A375 (cell line): Measurements from ENCODE around the gene PEF1.

GRCh38 chr1:30779482-30779993 is 22.0 kb upstream of the LAPTM5 start:
- RAMPAGE, long total RNA = no peak

GRCh38 chr1:30830445-30830807 is 72.9 kb upstream of the LAPTM5 start:
- RAMPAGE, long total RNA = no peak

DNA sequence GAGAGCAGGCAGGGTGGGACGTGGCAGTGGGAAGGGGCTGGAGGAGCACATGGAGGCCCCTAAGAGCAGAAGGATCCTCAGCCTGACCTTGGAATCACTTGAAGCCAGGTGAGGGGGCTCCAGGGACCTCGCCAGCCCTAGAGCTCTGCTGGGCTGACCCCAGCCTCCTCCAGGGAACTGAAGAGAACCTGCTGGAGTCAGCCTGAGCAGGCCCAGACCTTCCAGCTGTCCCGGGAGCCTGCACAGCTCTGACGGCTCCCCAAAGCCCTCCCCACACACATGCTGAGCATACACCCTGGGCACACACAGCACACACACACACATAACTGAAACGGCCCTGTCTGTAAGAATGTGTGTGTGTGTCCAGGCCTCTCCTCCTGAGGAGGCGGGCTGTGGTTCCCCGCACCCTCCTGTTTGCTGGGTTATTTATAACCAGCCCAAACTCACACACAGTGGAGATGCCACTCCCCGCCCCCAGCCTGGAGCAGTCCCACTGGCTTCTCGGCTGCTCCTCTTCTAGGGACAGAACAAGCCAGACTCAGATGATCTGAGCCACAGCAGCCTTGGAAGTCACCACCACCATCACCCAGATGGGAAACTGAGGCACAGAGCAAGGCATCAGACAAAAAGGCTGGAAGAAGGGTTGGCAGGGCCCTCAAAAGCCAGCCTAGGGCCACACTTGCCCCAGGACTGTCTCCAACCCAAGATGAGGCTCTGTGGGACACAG is 20.1 kb downstream of the SDC3 start:
- RAMPAGE, long total RNA = no peak

DNA sequence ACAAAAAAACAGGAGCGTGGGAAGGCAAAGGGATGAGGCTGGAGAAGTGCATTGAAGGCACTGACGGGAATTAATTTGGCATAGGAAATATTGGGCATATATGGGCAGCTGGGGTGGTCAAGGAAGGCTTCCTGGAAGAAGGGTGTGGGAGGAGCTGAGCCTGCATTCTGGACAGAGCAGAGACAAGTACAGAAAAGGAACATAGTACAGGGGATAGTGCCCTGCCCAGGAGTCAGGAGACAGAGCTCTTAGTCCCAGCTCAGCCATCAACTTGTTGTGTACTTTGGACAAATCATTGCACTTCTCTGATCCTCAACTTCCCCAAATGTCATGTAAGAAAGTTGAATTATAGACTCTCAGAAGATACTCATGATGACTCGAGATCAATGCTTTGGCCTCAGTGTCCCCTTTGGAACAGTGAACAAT is 11.6 kb downstream of the SDC3 start:
- RAMPAGE, long total RNA = no peak

- RAMPAGE, long total RNA = no peak
Observed at GRCh38 chr1:31012115-31013029, 53.1 kb downstream of the PUM1 start.

GRCh38 chr1:31031688-31032051 is 33.8 kb downstream of the PUM1 start:
- RAMPAGE, long total RNA = no peak

DNA sequence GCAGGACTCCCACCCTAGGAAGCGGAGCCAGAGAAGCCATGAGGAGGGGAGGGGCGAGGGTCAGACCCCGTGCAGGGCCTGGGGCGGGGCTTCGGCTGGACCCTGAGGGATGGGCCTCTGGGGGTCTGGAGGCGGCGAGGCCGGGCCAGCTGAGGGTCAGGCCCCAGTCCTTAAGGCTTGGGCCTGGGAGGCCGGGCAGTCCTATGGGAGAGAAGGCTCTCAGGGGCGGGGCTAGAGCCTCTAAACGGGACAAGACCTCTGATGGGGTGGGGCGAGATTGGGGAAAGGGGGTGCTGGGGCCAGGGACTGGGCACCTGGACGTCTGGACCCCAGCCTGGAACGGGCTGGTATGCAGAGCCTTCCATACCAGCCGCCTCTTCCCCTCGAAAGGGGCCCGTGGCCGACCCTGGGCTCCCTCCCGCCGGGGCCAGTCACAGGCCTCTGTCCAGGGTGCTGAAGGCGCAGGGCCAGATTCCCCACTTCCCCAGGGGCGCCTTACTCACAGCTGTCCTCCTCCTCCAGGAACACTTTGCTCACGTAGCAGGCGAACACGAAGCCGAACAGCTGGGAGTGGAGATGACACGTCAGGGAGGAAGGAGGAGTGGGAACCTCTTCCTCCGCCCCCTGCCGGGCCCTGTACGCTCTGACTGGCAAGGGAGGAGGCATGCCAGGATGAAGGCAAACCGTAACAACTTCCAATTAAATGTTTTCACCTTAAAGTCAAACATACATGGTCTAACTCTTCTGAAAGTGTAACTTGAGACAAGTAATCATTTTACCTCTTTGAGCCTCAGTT is 57.5 kb downstream of the NKAIN1 start:
- RAMPAGE, long total RNA = no peak

DNA sequence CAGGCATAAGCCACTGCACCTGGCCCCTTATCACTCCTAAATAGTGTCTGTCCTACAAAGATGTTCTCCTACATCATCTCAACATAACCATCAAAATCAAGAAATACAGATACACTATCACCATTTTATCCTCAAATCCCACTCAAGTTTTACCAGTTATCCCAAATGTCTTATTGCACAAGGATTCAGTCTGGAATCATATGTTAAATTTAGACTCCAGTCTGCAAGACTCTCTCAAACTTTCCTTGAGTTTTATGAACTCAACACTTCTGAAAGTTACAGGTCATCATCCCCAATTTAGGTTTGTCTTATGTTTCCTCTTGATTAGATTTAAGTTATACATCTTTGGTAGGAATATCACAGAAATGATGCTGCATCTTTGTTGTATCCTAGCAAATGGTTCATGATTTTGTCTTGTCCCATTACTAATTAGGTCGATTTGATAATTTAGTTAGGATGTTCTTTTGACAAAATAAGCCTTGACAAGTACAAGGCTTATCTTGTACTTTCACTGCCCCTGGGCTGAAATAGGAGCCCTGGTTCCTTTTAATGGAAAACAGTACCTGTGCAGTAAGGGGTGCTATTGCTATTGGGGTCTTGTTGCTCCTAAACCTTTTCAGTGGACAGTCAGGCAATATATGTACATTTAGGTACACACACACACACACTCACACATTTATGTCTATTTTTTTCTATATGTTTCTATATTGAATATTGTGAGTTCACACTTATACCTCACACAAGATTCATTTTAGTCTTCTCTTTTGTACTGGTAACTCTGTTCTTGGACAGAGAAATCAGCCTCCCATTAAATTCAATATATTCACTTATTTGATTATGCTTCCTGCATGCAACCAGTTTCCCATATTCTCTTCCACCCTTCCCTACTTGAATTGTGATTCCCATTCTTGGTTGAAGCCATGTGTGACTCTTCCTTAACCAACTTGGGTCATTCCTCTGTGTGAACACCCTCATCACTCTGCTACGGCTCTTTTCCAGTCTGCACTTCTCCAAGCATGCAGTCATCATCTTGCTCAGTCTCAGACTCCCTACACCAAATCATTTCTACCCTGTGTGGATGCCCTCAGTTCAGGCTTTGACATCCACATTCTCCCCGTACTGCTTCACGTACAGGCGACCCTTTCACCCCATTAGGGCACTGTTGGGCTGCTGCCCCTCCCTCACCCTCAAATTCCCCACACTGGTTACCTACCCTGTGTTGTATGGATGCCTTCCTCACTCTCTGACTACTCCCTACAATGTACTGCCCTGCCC is 10.6 kb downstream of the SNRNP40 start:
- RAMPAGE, long total RNA = no peak

DNA sequence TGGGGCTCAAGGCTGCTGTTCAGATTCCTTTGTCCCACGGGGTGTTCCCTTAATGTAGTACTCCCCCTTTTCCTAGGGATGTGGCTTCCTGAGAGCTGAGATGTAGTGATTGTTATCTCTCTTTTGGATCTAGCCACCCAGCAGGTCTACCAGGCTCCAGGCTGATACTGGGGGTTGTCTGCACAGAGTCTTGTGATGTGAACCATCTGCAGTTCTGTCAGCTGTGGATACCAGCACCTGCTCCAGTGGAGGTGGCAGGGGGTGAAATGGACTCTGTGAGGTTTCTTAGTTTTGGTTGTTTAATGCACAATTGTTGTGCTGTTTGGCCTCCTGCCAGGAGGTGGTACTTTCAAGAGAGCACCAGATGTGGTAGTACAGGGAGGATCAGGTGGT is 63.9 kb downstream of the SERINC2 start:
- RAMPAGE, long total RNA = no peak

- RAMPAGE, long total RNA = no peak
Observed at GRCh38 chr1:31505550-31506358, 70.6 kb upstream of the TINAGL1 start.

- RAMPAGE, long total RNA = no peak
Observed at GRCh38 chr1:31576701-31577177, 424 bp downstream of the TINAGL1 start.

DNA sequence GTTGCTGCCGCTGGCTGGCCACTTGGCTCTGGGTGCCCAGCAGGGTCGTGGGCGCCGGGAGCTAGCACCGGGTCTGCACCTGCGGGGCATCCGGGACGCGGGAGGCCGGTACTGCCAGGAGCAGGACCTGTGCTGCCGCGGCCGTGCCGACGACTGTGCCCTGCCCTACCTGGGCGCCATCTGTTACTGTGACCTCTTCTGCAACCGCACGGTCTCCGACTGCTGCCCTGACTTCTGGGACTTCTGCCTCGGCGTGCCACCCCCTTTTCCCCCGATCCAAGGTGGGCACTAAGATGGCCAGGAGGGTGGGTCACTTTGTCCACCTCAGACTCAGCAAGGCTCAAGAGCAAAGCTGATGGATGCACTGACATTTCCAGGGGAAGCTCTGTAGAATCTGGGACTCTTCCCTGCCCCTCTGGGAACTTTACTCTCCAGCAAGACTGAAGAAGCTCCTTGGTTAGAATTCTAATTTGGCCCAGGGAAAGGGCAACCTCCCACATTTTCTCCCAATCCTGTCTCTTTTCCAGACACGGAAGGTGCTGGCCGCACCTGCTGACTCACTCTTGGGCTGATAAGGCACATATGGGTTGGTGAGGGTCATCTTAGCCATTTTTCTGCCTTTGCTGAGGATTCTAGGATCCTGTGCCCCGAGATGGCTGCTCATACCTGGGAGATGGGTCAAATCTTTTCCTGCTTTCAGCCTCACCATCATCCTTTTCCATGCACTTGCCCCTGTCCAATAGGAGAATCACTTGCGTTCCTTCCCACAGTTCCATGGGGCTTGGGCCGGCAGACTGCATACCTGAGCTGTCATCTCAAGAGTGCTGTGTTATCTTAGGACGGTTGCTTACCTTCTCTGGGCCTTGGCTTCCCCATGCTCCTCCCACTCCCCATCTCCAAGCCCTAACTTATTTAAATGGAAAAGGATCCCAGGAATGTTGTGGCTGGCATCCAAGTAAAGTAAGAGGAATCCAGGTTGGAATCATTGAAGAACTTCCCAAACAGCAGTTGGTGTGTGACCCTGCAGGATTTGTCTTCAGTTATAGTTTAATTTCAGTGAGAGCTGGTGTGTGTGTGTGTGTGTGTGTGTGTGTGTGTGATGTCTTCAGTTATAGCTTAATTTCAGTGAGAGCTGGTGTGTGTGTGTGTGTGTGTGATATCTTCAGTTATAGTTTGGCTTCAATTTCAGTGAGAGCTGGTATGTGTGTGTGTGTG is 1.3 kb downstream of the TINAGL1 start:
- RAMPAGE, long total RNA = no peak

- RAMPAGE, long total RNA = no peak
Observed at GRCh38 chr1:31639488-31640035, 5.1 kb downstream of the PEF1 start.

DNA sequence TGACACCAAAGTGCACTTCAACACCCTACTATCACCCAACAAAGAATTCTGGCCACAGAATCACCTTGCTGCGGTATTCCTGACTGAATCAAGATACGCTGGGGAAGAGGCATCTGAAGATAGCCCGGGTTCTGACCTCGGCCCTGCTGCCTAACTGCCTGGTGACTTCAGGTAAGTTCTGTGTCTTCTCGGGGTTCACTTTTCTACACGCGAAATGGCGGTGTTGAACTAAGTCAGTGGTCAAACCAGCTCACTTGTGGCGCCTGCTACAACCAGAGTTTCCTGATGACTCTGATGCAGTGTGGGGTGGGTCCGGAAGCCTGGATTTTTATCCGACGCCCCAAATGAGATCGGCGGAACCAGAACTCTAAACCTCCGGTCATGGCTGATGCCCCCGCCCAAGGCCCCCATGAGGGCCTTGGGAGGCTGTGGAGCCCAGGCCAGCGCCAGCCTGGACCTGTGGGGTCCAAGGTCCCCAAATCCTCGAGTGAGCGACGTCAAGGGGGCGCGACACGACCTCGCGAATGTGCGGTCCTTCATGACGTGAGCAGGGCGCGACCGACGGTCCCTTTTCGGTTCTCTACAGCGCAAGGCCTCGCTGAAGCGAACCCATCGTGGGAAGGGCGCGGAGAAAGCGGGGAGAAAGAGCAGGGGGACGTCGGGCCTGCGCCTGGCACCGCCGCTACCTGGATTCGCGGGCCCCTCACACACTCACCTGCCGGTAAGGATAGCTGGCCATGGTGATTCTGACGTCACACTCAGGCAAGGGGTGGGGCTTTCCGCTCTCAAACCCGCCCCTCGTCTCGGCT is at the start of gene PEF1:
TSS of gene PEF1 (minus strand) at position 751 of the 809 bp plus-strand sequence.
- RAMPAGE, long total RNA = no peak

DNA sequence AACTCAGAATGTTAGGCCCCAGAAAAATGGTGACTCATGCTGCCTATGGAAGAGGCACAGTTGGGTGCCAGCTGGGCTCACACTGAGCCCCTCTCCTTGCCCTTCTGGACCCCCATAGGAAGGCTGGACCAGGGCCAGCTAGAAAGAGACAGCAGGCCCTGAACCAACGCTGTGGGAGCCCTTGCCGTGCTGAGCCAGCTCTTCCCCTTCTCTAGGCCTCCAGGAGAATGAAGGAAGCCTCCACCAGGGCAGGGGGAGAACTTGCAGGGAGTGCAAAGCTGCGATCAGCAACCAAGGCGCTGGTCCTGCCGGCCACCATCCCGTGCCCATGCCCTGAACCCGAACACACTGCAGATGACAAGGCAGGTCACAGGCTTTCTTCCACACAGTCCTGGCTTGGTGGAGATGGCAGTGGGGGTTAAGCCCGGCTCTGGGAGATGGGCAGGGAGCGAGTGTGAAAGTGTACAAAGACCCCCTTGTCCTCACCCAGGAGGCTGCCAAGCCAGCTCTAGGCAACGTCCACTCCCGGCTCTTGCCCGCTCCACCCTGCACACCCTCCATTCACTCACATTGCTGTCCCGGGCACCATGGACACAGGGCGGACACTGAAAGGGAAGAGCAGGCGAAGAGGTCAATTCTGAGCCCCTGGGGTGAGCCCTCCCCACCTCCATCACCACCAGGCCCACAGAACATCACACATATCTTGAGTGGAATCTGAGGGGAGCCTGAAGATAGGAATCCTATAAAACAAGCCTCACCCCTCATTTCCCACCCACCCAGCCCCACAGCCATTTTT is 9.0 kb downstream of the COL16A1 start:
- RAMPAGE, long total RNA = no peak

GRCh38 chr1:31762197-31763233 is 1.6 kb downstream of the ADGRB2 start:
- RAMPAGE, long total RNA = no peak

DNA sequence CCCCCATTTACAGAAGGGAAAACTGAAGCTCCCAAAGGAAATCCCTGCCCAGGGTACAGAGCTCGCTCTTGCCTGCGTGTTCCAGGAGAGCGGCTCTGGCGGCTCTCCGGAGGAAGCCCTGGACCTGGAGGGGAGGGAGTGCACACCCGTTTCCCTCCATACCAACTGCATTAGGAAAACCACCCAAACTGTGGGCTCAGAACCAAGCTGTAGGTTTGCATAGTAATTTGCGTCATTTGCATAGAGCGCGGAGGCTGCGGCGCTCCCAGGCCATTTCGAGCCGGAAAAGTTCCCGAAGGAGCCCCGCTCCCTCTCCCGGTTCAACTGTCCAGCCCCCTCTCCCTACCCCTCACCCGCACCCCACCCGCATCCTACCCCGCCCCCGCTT is 24.7 kb upstream of the ADGRB2 start:
- RAMPAGE, long total RNA = no peak

DNA sequence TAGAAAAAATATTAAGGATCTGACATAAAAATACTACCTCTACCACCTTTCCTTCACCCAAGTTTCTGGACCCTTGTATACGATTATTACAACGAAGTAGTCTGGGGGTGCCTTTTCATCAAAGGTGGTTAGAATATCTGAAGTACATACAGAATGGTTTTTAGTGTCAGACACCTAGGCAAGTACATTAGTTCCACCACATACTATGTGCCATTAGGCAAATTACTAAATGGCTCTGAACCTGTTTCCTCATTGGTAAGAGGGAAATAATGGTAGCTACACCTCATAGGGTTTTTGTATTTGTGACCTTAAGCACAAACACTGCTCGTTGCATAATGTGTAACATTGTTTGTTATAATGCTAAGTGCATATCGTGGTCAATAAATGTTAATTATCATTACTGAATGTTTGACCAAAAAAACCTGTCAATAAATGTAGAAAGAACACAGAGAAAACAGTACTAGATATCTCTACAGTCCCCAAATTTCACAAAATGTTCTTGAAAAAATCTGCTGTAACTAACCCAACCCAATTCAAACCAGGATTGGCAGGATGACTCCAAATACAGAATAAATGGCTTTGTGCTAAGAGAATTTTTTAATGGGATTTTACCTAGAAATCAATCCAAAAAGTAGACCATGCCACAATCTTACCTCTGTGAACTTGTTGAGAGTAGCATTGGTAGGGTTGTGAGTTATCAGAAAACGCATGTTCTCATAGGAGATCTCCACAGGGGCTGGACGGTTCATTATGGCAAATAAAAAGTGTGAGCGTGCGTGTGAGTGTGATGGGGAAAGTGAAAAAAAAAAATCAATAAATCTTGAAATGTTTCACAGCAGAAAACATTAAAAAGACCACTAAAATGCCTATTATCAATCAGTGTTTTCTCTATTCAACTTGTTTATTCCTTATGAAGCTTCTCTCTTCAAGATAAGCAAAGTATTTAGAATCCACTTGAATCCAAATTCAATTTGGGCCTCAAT is 19.6 kb downstream of the PTP4A2 start:
- RAMPAGE, long total RNA = no peak

GRCh38 chr1:32023377-32023816 is 9.7 kb downstream of the KHDRBS1 start:
- RAMPAGE, long total RNA = no peak

- RAMPAGE, long total RNA = no peak
Observed at GRCh38 chr1:32062945-32063967, 9.5 kb upstream of the TMEM39B start.